Measurements from ENCODE around the gene KTN1.

DNA sequence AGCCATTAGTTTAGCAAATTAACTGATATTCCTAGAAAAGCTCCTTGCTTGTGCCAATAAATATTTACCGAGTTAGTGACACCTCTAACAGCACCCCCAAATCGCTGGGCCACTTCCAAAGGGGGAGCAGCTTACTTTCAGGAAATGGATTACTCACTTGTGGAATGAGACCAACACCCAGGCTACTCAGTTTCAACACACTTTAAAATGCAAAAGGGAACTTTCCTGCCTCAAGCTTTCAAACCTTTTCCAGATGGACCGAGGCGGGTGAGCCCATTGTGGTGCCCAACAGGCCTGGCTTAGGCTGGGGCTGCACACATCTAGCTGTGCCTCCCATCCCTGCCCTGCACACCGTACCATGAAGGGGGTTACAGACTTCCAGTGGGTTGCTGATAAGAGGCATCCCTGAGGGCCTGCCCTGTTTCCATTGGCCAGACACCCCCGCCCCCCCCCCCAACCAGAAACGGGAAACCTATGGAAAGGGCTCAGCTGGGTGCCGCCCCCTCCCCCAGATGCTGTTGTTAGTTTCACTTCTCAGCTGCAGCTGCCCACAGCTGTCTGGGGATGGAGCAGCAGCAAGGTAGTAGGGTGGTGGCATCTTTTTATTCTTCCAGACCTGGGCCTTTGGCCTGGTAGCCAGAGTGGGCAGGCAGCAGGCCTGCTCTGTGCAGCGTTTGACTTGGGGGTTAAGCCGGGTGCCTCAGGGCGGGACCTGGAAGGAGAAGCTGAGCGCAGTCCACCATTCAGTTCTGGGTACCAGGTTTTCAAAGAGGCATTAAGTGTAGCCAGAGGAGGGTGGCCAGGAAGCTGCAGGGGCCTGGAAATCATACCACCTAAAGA, 117.5 kb downstream of the SAMD4A start:
- PRO-cap = bidirectional peak, plus-strand start at position 551 of the sequence, minus-strand start at position 360 of the sequence

GRCh38 chr14:54699246-54699637, 132.3 kb downstream of the SAMD4A start:
- PRO-cap = no peak

GRCh38 chr14:54701749-54702674, 135.1 kb downstream of the SAMD4A start:
- PRO-cap = no peak

- PRO-cap = no peak
Observed at GRCh38 chr14:54702957-54703456, 136.1 kb downstream of the SAMD4A start.

- PRO-cap = no peak
Observed at GRCh38 chr14:55053018-55053535, 1.6 kb downstream of the MAPK1IP1L start.

DNA sequence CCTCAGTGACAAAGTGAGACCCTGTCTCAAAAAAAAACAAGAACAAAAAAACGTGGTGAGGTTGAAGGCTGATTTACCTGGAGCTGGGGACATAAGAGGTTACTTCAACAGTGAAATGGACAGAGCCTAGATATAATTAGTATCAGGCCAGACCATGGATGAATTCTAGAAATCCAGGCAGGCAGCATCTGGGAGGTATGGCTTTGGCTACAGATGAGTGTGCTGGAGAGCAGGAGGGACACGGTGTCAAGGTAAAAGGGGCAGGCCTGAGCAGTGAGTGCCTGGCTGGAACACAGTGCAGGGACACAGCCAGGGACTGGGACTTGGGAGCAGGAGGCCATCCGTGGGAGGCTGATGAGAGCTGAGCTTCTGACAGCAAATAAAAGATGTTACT, 13.7 kb upstream of the LGALS3 start:
- PRO-cap = no peak

GRCh38 chr14:55304360-55304664, 33.1 kb downstream of the FBXO34 start:
- PRO-cap = no peak

DNA sequence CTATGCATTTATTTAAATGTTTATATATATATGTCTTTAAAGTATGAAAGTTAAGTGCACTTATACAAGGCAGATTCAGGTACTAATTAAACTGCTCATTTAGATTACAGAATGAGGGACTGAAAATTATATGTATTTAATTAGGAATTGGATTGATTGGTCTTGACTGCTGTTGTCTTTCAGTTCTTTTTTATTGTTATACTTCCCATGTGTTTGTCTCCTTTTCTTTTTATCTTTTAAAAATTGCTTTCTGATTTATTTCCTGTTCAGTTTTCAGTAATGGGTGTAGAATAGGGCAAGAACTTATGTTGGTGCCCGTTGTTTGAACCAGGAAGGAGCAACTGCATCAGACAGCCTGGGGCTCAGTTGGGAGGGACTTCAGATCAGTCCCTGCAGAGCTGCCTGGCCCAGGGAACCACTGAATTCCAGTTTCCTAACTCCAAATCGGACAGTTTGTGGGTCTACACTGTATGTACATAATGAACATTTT, 64.8 kb downstream of the FBXO34 start:
- PRO-cap = no peak

DNA sequence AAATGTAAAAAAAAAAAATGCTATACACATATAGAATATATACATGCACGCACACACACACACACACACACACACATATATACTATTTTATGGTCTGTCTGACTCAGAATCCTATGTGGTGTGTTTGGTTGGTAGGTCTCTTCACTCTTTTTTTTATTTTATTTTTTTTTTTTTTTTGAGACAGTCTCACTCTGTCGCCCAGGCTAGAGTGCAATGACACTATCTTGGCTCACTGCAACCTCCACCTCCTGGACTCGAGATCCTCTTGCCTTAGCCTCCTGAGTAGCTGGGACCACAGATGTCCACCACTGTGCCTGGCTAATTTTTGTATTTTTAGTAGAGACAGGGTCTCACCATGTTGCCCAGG, 65.6 kb downstream of the FBXO34 start:
- PRO-cap = no peak

DNA sequence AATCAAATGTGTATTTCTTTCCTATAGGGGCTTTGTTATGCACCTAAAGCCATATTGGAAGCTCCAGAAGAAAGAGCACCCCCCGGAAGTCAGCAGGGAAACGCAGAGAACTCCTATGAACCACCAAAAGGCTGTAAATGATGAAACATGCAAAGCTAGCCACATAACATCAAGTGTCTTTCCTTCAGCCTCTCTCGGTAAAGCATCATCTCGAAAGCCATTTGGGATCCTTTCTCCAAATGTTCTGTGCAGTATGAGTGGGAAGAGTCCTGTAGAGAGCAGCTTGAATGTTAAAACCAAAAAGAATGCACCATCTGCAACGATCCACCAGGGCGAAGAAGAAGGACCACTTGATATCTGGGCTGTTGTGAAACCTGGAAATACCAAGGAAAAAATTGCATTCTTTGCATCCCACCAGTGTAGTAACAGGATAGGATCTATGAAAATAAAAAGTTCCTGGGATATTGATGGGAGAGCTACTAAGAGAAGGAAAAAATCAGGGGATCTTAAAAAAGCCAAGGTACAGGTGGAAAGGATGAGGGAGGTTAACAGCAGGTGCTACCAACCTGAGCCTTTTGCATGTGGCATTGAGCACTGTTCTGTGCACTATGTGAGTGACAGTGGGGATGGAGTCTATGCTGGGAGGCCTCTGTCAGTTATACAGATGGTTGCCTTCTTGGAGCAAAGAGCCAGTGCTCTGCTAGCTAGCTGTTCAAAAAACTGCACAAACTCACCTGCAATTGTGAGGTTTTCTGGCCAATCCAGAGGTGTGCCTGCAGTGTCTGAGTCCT, 61.1 kb downstream of the ATG14 start:
- PRO-cap = no peak

DNA sequence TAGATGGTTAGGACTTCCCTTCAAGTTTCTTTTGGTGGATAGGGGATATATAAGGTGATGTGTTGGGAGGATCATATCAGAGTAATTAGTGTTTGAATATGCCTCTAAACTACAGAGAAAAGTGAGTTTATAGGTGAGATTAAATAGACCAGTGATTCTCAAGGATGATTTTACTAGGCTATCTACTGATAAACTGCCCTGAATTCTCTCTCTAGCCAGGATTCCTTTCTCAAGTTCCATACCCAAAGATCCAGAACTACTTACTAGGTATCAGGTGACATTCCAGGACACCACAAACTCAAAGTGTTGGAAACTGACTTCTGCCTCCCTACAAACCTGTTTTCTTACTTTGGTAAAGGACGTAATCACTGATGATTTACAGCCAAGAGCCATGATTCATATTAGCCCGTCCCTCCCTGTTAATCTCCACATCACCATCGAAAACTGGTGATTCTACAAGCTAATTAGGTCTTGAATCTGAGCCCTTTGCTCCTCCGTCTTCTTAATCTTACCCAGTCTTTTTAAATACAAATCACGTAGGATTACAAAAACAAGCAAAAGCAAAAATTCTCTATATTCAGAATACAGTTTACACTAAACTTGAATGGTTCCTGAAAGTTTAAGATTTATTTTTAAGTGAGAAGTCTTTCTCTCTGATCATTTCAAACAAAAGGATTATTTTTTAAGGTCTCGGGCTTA, 1.0 kb upstream of the ATG14 start:
- PRO-cap = no peak

- PRO-cap = no peak
Observed at GRCh38 chr14:55448026-55448550, 7.7 kb upstream of the TBPL2 start.

DNA sequence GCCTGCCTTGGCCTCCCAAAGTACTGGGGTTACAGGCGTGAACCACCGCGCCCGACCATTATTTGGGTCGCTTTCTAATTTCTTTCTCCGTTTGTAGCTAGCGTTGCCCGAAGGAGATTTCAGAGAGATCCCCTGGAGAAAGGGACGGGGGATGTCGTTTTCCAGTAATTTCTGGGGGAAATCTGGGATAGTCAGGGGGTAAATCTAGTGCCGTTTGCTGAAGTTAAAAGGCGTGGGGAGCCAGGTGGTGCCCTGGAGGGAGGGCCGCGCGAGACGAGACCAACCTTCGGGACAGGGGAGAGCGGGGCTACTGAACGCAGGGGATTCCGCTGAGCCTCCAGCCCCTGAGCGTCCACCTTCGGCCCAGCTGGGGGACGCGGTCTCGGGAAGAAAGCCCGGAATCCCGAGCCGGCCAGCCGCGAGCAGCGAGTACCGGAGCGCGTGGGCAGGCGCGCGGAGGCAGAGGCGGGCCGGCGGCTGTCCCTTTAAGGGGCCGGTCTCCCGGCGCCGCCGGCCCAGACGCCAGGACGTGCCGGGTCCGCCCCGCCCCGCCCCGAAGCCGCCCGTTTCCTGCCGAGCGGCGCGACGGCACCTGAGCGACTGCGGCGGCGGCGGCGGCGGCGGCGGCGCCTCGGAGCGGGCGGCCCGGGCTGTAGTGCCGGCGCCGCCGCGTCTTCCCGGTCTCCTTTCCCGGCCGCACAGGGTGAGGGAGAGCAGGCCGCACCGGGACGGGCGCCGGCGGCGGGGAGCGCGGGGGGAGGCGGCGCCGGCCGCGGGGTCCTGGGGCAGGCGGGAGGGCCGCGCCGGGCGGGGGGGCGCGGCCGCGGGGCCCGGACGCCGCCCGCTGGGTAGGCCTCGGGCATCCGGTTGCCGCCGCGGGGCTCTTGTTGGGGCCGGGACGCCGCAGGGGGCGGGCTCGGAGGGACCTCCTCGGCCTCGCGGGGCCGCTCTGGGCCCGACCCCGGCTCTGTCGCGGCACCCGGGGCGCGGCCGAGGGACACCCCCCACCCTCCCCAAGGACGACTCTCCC, at the start of gene KTN1:
Gene KTN1, plus strand, starts transcription at position 556 of the 1,030 bp plus-strand sequence.
- PRO-cap = bidirectional peak, plus-strand start at position 595 of the sequence, minus-strand start at position 431 of the sequence

DNA sequence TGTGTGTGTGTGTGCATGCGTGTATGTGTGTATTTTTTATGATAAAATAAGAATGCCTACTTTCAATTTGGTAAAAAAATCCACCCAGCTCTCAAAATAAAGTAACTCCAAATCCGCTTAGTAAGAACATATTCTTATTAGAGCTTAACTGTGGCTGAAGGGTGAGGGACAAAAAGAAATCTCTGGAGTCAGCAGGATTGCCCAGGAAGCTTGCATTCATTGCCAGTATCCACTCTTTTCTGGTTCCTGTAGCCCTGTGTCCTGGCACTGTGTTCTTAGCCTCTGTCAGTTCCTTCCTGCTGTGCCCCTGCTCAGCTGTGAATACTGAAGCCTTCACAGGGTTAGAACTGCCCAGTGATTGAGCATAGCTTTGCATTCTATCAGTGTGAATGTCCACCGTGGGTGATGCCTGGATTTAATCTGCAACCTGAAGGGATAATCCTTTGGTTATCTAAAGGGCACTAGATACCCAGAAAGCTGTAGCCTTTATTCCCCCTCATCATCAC, 266.9 kb upstream of the PELI2 start:
- PRO-cap = no peak

DNA sequence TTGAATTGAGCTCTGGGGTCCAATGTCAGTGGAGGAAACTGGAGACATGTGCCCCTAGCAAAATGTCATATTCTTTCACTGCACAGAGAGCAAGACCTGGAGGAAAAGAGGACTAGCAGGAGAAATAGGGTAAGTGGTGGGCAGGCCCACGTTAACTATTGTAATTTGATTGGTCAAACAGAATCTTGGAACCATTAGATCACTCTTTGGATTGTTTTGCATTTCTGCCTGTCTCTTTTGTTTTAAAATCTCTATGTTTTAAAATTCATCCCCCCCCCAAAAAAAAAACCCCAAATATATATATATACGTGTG, 113.9 kb upstream of the PELI2 start:
- PRO-cap = no peak

DNA sequence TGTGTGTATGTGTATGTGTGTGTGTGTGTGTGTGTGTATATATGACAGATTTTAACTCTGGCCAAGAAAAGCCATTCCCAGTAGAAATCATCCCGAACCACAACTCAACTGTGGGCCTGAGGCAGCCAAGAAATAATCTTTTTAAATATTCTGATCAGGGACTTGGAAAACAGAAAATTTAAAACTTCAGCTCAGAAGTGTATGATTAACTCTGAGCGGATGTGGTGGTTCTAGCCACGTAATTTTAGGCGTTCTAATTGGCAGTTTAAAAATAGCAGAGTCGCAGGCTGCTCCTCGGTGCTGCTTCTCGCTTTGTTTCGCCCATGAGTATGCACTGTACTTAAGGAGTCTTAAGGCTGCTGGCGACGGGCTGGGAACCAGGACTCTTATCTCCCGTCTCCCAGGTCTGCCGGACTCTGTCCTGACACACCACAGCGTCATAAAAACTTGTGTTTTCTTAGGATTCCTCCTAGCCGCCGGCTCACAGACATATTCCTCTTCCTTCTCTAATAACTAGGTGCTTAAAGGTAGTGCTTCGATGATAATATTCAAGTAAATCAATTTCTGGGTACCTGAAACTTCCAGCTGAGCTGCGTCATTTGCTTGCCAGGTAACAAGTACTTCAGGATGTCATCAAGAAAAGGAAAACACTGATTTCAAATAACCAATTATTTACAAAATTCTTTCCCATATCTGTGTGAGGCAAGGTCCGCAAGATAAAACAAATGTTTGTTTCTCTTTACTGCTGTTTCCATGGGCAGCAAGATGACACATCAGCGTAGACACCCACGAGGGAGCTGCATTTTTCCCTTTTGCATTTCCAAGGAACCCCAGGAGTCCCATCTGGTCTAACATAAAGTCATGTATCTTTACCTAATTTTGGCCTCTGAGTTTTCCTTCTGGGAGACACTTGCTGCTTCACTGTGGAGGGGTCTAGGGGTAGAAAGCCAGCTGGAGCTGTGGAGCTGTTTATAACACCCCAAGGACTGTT, 113.2 kb upstream of the PELI2 start:
- PRO-cap = no peak

- PRO-cap = no peak
Observed at GRCh38 chr14:56124440-56125165, 6.4 kb downstream of the PELI2 start.

- PRO-cap = no peak
Observed at GRCh38 chr14:56204013-56204533, 85.9 kb downstream of the PELI2 start.

DNA sequence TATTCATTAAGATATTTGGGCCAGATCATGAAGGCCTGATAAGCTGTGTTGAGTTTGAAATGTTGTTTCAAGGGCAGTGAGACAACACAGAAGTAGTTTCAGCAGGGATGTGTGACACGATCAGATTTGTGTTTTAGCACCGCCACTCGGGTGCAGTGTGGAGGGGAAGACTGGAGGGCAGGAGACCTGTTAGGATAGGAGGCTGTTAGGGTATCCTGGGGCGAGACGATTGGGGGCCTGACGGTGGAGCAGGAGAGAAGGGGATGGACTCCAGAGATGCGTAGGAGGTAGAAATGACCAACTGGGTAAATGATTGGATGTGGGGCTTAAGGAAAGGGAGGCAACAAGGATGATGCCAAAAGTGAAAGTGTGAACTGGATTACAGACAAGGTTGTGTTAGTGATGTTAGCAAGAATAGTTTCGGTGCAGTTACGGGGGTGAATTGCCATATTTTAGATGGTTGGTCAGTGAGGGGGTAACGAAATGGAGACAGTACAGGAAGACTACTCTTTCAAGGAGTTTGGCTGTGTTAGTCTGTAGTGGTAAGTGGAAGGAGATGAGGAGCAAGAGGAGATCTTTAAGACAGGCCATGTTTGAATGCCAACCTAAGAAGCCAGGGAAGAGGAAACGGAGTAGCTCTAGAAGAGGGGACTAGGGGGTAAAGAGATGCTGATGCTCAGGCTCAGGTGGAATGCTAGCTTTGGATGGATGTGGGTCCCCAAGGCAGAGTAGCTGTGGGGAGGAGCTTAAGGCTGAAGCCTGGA, 122.0 kb downstream of the PELI2 start:
- PRO-cap = no peak

GRCh38 chr14:56807686-56808188, 2.5 kb downstream of the OTX2 start:
- PRO-cap = no peak